Measurements from ENCODE around the genes RADX, PRPS1 and IRS4.

DNA sequence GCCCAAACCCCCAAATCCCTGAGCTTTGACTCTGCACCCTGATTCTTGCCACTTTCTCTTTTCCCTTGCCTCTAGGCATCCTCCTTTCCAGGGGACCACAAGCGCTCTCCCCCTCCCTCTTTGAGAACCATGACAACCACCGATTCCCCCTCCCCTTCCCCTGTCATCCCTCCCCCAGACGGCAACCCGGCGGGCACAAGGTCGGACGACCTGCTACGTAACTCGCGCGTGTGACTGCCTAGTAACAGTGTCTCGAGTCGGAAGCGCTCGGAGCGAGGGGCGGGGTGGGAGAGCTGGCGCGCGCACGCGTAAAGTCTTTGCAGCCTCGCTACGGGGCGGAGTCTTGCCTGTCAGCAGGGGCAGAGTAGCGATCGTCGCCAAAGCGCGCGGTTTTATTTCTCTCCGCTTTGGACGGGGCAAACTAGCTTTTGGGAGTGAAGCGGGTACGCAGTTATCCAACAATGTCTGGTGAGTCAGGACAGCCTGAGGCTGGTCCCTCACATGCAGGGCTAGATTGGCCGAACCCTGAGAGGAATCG, at the start of gene RADX:
Gene RADX (plus strand): TSS at position 359 of the 538 bp plus-strand sequence.
- PRO-cap, result unidirectional peak, plus-strand start at position 362 of the sequence

GRCh38 chrX:106780556-106781051, 21.9 kb upstream of the TBC1D8B start:
- PRO-cap, result no peak

- PRO-cap, result no peak
Observed at GRCh38 chrX:106904228-106904450, 998 bp upstream of the RIPPLY1 start.

DNA sequence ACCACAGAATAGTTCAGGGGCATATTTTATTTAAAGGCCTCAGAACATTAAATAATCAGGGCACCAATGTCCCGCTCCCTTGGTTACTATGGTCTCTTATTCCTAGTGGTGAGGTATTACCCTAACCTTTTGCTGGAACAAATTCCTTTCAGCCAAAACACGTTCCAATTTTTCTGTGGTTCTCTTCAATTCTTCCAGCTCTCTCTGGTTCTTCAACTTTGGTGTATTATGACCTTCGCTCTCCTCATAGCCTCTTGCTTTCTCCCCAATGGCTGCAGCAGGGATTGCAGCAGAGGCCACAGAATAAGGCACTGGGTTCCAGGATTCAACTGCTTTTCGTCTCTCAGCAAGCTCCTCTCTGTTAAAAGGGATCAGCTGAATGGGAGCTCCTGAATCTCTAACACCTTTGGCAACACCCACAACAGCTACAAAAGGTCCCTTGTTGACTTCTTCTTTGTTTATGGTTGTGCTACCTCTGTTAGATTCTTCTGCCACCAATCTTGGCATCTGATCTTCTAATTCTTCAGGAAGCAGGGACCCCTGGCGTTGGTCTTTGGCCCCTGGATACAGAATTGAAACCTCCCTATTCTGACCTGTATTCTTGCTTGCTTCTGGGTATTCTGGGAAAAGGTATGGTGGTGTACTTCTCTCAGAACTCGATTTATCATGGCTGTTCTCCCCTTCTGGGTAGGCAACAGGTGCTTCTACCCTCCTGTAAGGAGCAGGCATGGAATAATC, 22.4 kb downstream of the CLDN2 start:
- PRO-cap, result no peak

DNA sequence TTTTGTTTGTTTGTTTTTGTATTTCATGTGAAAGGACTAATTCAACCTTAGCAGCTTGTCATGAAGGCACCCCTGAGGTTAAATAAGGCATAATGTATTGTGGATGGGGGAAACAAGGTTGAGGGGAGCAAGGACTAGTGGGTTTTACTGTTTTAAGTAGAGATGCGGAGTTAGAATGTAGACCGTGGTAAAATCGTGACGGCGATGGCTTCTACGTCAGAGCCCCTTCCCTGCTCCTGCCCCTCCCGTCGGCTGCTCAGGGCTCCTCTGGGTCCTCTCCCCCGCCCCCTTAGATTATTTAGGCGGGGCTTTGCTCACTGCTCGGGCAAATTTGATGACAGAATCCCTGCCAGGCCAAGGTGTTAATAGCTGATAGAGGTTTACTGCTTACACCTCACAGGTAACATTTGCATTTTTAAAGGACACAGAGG, 2.2 kb downstream of the FRMPD3 start:
- PRO-cap, result no peak

- PRO-cap, result bidirectional peak, plus-strand start at chrX:107628515, minus-strand start at chrX:107628276
Observed at GRCh38 chrX:107627908-107628640, at the start of gene PRPS1. TSS of gene PRPS1 (plus strand) at chrX:107628510.

DNA sequence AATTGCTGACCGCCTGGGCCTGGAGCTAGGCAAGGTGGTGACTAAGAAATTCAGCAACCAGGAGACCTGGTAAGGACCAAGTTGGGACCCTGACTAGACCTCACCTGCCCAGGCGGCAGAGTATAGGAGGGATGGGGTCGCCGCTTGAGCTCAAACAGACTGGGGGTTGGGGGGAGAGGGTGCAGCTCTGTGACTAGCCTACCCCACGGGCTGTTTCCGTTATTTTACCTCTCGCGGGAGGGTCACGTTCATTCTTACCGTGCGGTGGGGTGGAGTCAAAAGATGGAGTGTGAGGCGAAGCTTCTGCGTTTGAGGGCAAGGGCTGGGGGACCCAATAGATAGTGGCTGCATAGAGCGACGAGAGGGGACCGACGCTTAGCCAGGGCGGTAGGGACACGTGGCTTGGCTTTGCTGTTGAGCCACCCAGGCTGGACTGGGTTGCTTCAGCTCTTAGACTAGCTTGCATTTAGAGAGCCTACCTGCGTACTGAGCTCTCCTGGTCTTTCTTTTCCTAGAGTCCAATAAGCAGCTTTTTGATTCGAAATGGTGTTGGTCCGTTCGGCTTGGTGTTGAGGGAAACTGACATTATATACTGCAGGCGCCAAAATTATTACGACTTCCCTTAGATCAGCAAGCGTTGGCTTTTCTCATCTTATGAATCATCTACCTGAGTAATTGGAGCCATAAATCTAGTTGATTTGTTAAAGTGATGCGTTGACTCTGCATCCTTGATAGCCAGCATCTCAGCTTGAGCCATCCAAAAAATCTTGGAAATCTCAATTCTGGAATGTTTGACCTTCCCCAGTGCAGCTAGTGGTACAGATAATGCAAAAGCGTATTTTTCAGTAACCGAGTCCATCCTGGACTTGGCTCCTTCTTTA, 612 bp downstream of the PRPS1 start:
- PRO-cap, result no peak

GRCh38 chrX:107675449-107676559, 47.5 kb downstream of the PRPS1 start:
- PRO-cap, result unidirectional peak, plus-strand start at chrX:107675982

DNA sequence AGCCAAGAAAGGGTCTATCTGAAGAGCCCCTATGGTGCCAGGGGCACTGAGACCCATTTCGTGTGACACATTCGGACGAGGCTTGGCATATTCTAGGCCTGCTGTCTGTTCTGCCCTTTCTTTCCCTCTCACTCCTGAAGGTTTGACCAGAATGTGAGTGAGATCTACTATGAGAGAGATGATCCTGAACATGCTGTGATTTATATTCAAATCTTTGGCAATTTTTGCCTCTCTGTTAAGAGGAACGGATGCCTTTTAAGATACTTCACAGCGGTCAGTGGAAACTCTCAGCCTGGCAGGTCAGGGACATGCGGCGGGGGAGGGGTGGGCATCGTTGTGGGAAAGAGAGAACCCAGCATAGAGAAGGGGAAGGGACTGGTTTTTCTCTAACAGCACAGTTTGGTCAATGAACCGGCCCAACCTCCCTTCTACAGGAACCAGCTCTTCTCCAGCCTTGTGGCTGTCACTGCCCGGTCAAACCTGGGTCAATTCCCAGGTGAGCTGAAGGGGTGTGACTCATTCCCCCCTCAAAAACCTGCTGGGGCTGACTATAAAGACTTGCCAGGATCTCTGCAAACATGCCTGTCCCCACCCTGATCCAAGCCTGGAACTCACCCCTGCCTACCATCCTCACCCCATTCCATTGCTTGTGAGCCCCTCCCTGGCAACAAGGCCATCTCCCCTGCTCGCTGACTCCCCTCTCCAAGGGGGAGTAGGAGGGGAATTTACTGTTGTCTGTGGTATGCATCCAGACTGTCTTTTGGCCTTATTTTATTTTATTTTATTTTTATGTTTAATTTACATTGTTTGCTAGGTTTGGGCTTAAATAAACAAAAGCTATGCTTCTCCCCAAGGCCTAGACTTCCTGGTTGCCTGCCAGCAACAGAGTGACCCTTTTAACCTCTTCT, 49.8 kb downstream of the TSC22D3 start:
- PRO-cap, result no peak

- PRO-cap, result no peak
Observed at GRCh38 chrX:107729237-107730084, 46.1 kb downstream of the TSC22D3 start.

- PRO-cap, result no peak
Observed at GRCh38 chrX:107736611-107737487, 38.7 kb downstream of the TSC22D3 start.

GRCh38 chrX:107742316-107742731, 33.3 kb downstream of the TSC22D3 start:
- PRO-cap, result unidirectional peak, plus-strand start at chrX:107742410

DNA sequence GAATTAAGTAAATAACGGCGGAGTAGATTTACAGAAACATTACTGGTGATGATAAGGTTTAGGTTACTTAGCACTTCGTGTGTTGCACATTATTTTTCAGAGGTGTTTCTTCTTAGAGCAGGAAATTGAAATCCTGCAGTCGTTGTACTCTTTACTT, 1.3 kb downstream of the MID2 start:
- PRO-cap, result no peak

DNA sequence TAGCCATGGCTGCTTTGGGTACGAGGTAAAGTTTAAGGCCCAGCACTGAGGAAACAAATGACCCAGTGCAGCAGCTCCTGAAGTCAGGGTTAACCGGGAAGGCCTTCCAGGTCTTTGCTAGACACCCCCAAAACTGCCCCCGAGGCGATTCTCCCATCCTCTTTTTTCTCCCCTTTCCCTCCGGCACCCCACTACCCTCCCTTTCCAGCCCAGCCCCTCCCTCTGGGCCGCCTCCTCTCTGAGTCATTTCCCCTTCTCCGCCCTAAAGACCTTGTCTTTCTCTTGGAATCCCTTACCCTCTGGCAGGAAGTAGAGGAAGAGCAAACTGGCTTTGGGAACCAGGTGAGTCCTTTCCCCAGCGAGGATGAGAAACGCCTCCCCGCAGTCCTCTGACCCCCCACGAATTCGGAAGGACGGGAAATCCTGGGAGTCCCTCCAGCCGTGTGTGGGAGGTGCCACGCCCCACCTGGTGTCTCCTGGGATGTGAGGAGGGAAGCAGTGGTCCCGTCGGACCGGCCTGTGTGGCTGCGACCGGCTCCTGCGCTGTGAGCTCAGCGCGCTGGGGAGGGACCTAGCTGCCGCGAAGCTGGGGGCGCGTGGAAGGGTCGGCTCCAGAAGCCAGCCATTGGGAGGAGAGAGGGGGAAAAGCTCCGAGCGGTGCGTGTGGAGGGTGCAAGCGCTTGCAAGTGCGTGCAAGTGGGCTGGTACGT, 46.5 kb downstream of the TEX13B start:
- PRO-cap, result no peak

GRCh38 chrX:108440278-108441008, 805 bp downstream of the COL4A5 start:
- PRO-cap, result no peak

- PRO-cap, result no peak
Observed at GRCh38 chrX:108732588-108733234, 3.7 kb downstream of the IRS4 start.

DNA sequence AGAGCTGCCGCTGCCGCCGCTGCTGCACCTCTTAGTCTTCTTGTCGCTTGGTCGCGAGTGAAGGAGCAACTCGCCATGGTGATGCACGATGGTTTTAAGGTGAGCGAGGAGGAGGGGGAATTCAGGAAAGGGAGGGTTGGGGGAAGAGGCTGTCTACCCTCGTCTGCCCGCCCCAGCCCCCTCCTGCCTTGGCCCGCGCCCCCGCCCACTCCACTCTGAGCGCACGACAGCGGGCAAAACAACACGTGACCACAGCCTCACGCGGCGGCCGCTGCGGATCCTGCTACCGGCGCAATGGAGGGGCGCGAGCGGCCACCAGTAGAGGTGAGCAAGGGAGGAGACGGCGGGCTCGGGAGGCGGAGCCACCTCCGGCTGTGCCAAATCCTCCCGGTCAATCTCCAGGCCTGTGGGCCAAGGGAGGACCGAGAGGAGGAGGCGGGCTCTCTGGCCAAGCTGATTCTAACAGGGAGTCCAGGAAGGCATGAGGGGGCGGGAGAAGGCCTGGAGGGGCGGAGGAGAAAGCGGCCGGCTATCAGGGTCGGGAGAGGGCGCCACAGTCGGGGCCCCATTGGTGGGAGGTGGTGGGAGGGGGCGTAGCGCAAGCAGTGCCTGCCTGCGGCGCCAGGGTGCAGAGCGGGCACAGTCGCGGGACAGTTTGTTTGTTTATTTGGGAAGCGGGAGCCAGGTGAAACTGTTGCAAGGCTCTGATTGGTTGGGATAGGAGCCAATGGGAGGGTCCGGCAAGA, at the start of gene IRS4:
Gene IRS4 (minus strand): TSS at position 296 of the 746 bp plus-strand sequence.
- PRO-cap, result no peak

- PRO-cap, result bidirectional peak, plus-strand start at chrX:109537231, minus-strand start at chrX:109537067; unidirectional peak, minus-strand start at chrX:109537475
Observed at GRCh38 chrX:109537151-109537800, 632 bp downstream of the NXT2 start.

DNA sequence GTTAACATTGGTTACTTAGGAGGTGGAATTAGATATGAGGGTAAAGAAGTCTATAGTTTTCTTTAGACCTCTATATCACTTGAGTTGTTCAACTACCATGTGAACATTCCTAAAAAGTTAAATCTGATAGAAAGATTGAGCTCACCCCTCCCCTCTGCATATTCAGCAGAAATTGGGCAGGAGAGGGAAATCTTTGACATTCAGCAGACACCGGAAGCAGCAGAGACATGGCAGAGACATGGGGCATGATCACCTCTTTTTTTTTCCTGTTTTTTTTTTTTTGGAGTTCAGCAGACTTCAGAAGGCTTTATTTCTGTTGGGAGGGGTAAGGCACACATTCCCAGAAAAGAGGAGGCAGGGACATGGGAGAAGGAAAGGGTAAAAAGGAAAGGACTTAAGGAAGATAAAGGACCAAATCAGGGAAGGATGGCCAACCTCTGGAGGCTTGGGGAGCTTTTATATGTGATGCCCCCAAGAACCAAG, 34.2 kb downstream of the KCNE5 start:
- PRO-cap, result unidirectional peak, plus-strand start at position 275 of the sequence

- PRO-cap, result no peak
Observed at GRCh38 chrX:109689135-109689763, 43.8 kb downstream of the ACSL4 start.